HT1080 (cell line): ENCODE measurements around the gene GRIP2.

DNA sequence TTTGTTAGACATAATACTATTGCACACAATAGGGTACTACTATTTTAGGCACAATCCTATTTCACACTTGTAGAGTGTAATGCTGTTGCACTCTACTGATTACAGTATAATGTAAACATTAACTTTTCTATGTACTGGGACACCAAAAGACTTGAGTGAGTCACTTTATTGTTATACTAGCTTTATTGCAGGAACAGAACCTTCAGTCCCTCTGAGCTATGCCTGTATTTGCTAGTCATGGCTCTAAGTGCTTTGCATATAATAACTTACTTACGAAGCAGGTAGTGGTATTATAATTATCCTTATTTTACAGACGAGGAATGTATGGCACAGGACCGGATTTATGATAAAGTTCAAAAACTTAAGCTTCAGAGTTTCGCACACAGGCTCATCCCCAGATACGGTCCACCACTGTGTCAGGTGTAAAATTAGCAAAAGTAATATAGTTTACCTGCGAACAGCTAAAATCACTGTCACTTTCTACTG, 106.6 kb upstream of the SLC6A6 start:
RAMPAGE:
- cytosol, long total RNA, result no peak
- long total RNA, result no peak
- nucleus, long total RNA, result no peak

DNA sequence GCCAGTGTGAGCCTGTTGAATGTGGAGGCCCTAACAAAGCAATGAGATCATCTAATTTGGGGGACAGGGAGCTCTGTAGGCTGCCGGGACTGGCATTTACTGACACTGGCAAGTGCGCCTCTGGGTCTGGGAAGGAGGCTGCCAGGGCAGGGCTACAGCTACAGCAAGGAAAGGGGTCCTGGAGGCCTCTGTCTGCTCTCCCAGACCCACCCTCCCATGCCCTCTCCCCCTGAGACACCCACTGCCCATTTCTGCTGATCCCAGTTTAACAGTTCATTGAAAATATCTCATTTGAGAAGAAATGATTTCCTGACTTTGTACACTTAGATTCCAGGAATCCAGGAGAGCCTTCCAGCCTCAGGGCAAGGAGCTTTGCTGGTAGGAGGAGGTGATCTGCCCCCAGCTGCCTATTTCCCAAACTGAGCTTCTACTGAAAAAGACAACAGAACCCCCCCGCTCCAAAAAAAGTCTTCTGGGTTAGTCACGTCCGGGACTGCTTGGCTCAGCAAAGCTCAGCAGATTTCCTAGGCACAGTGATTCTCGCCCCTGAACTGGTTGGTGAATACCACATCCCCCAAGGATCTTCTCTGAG, 13.0 kb downstream of the SLC6A6 start:
RAMPAGE:
- cytosol, long total RNA, result no peak
- long total RNA, result no peak
- nucleus, long total RNA, result no peak

DNA sequence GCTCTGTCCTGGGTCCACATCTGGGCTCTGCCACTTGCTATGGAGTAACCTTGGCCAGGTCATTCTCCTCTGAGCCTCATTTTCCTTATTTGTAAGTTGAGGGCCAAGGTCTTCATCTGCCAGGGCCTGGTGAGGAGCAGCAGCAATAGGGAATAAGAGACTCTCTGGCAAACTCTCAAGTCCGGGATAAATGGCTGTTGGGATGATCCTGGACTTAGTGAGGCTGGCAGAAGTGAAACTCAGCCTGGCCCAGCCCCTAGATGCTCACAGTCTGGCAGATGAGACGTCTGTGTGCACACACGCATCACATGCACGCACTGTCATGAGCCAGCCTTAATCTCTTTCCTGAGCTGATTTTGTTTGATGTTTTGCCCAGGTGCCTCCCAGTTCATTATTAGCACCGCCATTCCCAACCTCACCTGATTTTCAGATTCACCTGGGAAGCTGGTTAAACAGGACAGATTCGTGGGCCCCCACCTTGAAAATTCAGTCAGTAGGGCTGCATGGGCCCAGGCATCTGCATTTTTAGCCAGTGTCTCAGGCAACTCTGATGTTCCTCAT, 26.9 kb downstream of the SLC6A6 start:
RAMPAGE:
- cytosol, long total RNA, result no peak
- long total RNA, result no peak
- nucleus, long total RNA, result no peak

GRCh38 chr3:14539869-14540543, at the start of gene GRIP2:
TSS of gene GRIP2 (minus strand) at chr3:14540342.
RAMPAGE:
- cytosol, long total RNA, result no peak
- long total RNA, result no peak
- nucleus, long total RNA, result no peak

DNA sequence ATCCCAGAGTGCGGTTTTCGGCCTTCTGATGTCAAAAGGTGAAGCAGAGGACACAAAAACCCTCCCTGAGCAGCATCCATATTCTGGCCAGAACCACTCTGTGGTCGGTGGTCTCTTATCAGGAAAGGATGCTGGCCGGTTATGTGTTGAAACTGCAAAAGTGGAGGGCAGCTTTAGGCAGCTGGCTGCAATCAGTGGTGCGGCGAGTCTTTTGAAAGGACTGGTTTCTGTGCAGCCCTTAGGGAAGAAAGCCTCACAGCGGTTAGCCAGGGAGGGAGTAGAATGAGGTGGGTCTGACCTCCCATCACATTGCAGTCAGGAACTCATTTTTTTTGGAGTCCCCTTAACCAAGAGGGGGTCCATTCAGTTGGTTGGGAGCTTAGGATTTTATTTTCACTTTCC, 34.6 kb upstream of the CCDC174 start:
RAMPAGE:
- cytosol, long total RNA, result no peak
- long total RNA, result no peak
- nucleus, long total RNA, result no peak

RAMPAGE:
- cytosol, long total RNA, result no peak
- long total RNA, result no peak
- nucleus, long total RNA, result no peak
These were observed 1.2 kb downstream of the NR2C2 start for GRCh38 chr3:14948503-14949084.

RAMPAGE:
- cytosol, long total RNA, result no peak
- long total RNA, result no peak
- nucleus, long total RNA, result no peak
These were observed 10.5 kb downstream of the NR2C2 start for GRCh38 chr3:14957749-14958383.

DNA sequence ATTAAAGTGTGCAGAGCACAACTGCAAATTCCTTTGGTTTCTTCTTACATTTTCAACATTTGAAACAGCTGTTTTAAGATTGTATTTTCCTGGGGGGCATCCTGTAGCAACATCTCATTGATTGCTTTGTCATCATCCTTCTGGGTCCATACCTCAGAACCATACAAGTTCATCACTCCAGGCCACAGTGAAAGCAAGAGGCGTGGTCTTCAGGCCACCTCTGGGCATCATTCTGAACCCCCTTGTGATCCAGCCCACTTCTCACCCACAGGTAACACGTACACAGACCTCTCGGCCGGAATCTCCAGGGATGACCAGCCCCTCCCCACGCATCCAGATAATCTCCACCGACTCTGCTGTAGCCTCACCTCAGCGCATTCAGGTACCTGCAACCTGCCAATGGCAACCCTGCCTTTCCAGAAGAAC, 56.2 kb downstream of the NR2C2 start:
RAMPAGE:
- cytosol, long total RNA, result no peak
- long total RNA, result no peak
- nucleus, long total RNA, result no peak

GRCh38 chr3:15038850-15039710, 26.0 kb downstream of the MRPS25 start:
RAMPAGE:
- cytosol, long total RNA, result no peak
- long total RNA, result no peak
- nucleus, long total RNA, result no peak

DNA sequence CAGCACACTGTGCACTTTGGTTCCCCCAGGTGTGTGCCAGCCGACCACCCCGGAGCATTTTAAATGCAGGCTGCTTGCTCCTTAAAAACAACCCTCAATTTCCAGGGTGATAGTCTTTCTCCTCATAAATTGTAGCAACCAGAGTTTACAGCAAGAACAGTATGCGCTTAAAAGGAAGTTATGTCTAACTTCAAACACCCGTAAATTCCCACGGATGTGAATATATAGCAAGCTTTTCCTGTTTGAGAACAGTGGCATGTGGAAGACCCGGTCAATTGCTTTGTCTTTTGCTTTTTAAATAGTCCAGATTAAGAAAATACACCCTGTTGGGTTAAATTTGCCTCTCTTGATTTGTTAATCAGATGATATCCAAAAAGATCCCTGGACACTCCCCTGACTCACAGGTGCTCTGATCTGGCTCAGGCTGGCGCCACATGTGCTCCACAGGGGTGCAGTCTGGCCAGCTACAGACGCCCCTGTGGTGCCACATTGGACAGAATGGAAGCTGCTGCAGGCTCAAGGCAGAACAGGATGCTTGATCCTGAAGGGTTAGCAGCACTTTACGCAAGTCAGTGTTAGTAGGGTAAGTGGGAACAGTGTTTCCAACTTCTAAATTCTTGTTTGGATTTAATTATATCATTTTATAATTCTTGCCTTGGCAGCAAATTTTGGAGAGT, 20.7 kb downstream of the MRPS25 start:
RAMPAGE:
- cytosol, long total RNA, result no peak
- long total RNA, result no peak
- nucleus, long total RNA, result no peak

DNA sequence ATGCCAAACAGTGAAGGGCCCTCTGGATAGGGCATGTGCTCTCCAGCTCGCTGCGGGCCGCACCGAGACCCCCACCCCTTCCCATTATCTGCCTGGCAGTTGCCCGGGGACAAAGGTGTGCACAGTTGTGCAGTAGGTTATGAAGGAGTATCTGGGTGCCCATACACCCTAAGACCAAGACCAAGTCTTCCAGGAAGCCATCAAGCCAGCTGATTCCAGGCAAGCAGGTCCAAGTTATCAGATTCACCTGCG, 1.4 kb downstream of the MRPS25 start:
RAMPAGE:
- cytosol, long total RNA, result no peak
- long total RNA, result no peak
- nucleus, long total RNA, result no peak

GRCh38 chr3:15273147-15273639, 59.2 kb downstream of the SH3BP5 start:
RAMPAGE:
- cytosol, long total RNA, result no peak
- long total RNA, result no peak
- nucleus, long total RNA, result no peak

DNA sequence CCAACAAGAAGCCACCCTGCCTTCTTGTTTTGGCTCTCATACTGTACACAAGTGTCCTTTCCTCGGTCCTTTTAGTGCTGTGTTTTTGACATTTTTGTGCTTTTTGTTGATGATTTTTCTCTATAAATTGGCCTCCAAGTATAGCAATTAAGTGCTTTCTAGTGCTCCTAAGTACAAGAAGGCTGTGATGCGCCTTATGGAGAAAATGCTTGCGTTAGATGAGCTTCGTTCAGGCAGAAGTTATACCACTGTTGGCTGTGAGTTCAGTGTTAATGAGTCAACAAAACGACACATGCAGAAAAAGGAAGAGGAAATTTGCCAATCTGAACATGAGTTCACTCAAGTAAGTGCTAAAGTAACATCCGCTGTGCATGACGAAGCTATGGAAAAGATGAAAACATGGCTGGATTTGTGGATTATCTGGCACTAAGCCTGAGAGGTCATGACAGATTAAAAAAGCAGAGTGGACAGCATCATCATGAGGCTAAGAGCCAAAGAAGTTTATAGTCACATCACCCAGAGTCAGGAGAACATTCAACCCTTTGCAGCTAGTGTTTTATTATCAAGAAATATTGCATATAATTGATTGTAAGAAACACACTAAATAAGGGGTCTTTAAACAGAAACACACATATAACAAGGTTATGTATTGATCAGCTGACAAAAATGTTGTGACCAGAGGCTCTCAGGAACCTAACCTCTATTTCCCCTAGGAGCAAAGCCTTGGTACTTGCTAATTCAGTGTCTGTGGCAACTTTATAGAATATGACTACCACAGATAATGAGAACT, 36.8 kb downstream of the SH3BP5 start:
RAMPAGE:
- cytosol, long total RNA, result no peak
- long total RNA, result no peak
- nucleus, long total RNA, result no peak

DNA sequence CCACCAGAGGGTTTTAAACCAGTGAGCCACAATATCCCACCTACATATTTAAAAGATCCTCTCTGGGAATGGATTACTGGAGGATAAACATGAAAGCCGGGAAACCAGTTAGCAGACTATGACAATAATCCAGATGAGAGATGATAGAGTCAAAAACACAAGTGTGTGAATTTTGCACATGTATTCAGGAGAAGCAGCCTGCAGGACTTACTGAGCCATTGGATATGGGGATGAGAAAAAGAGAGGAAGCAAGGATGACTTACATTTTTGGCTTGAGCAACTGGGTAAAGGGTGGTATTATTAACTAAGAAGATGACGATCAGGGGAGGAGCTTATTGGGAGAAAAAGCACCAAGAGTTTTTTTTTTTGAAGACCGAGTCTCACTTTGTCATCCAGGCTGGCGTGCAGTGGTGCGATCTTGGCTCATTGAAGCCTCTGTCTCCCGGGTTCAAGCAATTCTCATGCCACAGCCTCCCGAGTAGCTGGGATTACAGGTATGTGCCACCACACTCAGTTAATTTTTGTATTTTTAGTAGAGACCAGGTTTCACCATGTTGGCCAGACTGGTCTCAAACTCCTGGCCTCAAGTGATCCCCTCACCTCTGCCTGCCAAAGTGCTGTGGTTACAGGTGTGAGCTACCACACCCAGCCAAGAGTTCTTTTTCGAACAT, 14.7 kb upstream of the SH3BP5 start:
RAMPAGE:
- cytosol, long total RNA, result no peak
- long total RNA, result no peak
- nucleus, long total RNA, result no peak

DNA sequence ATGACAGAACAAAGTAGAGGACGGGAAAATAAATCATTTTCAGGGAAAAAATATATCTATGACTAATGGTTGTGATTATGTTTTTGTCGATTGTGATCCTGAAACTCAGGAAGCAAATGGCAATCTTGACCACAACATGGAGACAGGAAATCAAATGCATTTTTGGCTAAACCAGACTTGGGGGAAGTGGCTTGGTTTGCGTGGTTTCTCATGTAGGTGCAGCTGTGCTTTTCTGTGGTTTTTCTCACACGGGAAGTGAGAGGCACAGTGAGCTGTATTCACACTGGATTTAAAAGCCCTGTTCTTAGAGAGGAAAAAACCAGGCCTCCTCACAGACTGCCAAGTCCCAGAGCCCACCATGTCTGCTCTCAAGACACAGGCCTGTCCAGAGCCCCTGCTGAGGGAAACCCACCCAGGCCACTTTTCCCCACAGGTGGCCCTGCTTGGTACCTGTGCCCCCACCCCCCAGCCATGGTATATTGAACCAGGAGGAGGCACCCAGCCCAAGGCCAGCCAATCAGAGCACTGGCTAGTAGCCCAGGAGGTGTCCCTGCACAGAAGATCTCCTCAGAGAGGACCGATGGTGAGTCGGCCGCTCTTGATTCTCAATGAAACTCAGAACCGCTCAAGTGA, 46.2 kb downstream of the BTD start:
RAMPAGE:
- cytosol, long total RNA, result no peak
- long total RNA, result no peak
- nucleus, long total RNA, result no peak

RAMPAGE:
- cytosol, long total RNA, result no peak
- long total RNA, result no peak
- nucleus, long total RNA, result no peak
These were observed 50.7 kb downstream of the ANKRD28 start for GRCh38 chr3:15746953-15747624.

DNA sequence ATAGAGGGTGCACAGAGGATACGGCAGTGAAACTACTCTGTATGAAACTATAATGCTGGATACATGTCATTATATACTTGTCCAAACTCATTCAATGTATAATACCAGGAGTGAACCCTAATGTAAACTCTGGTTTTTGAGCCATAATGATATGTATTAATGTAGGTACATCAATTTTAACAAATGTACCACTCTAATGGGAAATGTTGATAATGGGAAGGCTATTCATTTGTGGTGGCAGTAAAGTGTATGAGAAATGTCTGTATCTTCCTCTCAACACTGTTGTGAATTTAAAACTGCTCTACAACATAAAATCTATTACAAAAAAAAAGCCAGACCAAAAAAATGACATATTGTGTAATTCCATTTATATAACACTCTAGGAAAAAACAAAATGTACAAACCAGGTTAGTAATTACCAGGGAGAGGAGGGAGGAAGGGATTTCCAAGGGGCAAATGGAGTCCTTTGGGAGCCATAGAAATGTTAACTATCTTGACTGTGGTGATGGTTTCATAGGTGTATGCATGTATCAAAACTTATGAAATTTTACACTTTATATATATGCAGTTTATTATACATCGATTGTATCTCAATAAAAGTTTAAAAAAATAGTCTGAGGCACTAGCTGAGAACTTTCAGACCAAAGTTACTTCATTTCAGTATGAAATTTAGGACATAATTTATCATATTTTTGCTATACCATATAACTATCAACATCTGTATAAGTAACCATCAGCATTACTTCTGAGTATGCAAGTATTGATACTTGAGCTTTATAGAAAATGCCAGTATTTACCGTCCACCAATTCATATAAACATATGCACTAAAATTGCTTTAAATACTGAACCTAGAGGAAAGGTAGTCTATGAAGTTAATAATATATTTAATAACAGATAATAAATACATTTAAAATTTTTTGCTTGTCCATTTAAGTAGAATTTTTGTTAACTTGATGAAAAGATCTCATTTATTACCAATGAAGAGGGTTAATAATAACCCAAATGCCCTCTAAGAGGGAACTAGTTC, 11.4 kb downstream of the ANKRD28 start:
RAMPAGE:
- cytosol, long total RNA, result no peak
- long total RNA, result no peak
- nucleus, long total RNA, result no peak

DNA sequence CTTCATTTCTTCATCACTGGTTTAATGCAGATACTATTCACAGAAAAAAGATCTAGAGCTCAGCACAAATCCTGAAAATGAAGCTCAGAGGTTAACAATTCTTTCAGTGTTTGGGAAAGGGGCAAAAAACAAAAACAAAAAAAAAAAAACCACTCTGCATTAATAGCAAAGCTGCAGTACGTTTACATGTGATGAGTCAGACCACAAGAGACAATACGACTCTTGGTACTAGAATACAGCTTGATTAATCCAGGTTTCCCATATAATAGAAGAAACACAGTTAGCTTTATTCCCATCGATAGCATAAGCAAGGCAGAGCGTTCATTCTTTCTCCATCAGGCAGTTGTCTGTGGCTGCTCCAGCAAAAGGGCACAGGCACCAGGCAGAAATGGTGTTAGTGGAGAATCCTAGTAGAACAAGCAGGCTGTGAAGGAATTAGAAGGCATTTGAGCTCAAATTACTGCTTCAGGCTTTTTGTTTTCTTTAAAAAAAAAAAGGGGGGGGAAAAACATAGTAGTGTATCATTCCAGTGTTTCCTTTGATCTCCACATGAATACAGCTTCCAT, 622 bp downstream of the ANKRD28 start:
RAMPAGE:
- cytosol, long total RNA, result no peak
- long total RNA, result no peak
- nucleus, long total RNA, result no peak

DNA sequence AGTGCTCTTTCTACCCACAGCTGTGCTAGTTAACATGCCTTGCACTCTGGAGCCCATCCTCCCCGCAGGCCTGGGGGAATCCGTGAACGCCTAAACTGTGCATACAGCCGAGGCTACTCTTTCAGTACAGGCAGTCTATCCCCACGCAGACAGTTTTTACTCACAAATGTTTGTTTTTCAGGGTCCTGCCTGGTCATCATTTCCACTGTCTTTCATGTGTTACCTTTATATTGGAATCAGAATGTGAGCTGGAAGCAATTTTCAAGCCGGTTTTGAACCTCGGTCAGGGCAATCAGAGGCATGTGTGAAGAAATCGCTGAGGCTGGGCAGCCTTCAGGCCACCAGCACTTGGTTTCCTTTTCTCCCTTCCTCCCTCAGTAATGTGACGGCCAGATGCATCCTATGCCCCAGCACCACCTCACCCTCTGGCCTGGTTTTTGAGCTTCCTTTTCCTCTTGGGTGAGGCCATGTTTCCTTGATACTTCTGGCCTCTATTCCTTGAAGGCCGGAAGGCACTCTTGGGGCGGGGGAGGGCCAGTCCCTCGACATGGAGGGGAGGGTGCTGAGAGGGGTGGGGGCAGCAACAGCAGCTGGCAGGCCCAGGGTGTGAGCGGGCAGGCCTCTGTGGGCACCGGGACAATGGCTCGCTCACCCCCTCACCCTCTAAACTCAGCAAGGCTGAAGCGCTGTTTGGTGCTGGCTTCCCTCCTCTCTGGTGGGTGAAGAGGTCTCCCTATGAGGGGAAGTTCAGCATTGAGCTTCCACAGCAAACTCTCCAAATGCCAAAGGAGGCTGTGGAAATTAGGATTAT, 123.5 kb upstream of the GALNT15 start:
RAMPAGE:
- cytosol, long total RNA, result no peak
- long total RNA, result no peak
- nucleus, long total RNA, result no peak

RAMPAGE:
- cytosol, long total RNA, result no peak
- long total RNA, result no peak
- nucleus, long total RNA, result no peak
These were observed 118.6 kb upstream of the GALNT15 start for GRCh38 chr3:16055389-16056818.